Rectum (tissue), 1 donor: ENCODE data around the gene SVOPL.

DNA sequence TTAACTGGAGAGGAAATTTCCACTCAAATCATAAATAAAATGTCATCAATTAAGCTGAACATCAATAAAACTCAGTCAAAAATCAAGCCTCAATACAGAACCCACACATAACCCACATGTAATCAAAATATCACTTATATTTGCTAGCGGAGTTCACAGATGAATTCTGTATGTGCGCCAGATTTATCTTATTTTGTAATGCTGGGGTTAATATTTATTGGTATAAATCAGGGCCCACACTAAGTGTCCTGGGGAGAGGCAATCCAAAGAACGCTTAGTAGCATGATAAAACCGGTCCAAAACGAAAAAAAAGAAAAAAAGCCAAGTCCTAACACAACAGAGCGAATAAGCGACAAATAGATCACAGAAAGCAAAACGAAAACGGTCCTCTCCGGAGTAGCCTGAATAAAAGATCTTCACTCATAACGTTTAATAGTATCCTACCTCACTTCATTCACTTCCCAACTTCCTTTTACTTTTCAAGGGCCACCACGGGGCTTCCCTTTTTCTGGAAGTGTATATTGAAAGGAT is 1.2 kb downstream of the CNOT4 start:
- PRO-cap: no peak

DNA sequence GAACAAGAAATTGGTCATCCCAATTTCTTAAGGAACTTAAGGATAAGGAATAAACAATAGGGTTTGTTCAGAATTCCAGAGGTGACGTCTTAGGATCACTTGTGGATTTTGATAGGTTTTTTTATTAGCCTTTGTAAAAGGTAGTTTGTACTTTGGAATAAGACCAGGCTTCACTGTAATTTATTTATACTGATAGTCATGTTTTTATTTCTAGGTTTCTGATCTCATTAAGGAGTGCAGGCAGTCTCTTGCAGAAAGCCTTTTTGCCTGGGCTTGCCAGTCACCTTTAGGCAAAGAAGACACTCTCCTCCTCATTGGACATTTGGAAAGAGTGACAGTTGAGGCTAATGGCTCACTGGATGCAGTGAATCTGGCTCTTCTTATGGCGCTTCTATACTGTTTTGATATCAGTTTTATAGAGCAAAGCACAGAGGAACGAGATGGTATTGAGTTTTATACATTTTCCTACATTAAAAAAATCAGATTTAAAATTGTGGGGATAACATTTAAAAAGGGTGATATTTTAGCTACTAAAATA is 19.9 kb downstream of the NUP205 start:
- PRO-cap: no peak

- PRO-cap: no peak
Measured at GRCh38 chr7:135638422-135638901, 23.9 kb upstream of the STMP1 start.

- PRO-cap: no peak
Measured at GRCh38 chr7:135841849-135842048, 93.1 kb upstream of the FAM180A start.

- PRO-cap: no peak
Measured at GRCh38 chr7:136036870-136037373, 59.8 kb upstream of the MTPN start.

DNA sequence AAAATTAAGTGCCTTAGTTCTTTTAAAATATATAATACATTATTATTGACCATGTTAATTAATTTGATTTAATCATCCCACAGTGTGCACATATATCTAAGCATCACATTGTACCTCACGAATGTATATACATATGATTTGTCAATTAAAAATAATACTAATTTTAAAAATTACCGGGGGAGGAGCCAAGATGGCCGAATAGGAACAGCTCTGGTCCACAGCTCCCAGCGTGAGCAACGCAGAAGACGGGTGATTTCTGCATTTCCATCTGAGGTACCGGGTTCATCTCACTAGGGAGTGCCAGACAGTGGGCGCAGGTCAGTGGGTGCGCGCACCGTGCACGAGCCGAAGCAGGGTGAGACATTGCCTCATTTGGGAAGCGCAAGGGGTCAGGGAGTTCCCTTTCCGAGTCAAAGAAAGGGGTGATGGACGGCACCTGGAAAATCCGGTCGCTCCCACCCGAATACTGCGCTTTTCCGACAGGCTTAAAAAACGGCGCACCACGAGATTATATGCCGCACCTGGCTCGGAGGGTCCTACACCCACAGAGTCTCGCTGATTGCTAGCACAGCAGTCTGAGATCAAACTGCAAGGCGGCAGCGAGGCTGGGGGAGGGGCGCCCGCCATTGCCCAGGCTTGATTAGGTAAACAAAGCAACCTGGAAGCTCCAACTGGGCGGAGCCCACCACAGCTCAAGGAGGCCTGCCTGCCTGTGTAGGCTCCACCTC is 161.9 kb downstream of the PTN start:
- PRO-cap: no peak

DNA sequence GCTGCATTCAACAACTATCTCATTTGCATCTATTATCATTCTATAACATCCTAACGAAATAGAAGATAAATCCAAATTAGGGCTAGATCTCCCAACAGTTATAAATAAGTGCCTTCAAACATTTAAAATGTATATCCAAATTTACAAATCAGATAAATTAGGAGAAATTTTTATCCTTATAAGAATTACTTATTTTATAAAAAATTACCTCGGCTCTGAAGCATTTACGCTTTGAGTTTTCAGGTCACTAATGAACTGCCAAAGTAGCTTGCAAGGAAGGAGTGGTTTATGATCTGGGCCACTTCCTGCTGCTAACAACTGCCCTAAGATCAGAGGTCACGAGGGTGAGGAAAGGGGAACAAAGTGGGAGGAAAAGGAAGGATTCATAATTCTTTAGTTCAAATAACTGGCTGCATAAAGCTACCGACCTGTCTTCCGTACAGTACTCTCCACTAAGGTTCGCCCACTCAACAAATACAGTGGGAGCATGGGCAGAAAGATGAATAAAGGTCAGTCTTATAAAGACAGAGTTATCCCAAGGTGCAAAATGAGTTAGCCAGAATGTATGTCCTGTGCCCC is 66.1 kb downstream of the CREB3L2 start:
- PRO-cap: no peak

- PRO-cap: no peak
Measured at GRCh38 chr7:137955477-137955977, 46.4 kb downstream of the CREB3L2 start.

GRCh38 chr7:137975842-137976266 is 26.0 kb downstream of the CREB3L2 start:
- PRO-cap: no peak

- PRO-cap: no peak
Measured at GRCh38 chr7:137983591-137984182, 18.2 kb downstream of the CREB3L2 start.

DNA sequence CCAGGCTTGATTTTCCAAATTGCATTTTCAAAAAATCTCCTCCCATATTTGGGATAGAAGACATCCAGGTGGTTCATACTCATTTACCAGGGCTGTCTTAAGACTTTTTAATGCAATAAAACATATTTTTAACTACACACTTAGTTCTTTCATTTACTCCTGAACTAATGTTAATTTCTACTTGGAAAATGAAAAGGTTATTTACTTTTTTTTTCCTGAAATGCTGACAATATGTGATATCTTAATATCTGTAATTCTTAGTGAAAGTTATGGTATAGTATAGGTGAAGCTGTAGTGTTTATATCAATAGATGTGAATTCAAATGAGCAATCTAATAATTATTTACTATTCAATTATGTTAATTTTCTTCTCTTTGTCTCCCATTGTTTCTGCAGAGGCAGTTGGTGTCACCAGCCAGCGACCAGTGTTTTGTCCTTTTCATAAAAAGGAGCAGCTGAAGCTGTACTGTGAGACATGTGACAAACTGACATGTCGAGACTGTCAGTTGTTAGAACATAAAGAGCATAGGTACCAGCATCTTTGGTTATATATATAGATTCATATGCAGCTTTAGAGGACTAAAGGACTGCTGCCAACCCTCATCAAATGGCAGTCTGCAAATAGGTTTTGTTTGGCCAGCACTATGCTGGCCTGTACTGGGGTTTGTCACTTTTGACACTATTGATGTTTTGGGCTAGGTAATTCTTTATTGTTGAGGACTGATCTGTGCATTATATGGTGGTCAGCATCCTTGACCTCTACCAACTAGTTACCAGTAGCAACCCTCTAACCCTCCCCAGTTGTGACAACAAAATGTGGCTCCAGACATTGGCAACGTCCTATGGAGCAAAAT is 59.0 kb downstream of the TRIM24 start:
- PRO-cap: no peak

DNA sequence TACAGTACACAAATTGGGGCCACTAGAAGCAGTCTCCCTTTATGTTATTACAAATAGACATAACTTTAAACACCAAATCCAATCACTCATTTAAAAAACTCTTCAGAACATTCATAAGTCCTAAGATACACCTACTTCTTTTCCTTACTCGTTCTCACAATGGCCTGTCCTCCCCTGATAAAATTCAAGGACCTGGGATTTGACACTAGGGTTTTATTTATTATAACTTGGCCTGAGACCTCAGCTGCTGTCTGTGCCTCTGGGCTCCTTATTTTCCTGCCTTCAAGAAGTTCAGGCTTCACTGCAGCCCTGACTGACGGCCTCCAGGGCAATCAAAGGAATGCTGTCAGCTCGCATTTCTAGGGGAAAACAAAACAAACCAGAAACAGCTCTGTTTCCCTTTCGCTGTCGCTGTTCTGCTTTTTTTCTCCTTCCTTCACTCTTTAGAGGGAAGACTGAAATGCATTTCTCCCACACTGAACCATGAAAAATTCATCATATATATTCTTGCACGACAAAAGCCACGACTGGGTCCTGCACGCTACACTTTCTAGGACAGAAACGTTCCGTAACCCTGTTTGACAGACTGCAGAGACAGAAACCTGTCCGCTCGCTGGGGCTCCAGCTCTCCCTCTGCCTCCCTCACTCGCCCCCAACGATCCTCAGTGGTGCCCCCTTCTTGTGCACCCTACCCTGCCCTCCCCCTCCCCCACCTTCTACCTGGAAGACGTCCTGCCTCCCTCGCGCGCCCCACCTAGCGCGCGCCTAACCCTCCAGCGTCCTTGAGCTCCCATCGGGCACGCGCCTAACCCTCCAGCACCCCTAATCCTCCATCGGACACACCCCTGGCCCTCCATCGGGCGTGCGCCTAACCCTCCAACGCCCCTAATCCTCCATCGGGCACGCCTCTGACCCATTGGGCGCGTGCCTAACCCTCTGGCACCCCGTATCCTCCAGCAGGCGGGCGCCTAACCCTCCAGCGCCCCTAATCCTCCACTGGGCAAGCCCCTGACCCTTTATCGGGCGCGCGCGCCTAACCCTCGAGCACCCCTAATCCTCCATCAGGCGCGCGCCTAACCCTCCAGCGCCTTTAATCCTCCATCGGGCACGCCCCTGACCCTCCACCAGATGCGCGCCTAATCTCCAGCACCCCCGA is 37.3 kb downstream of the SVOPL start:
- PRO-cap: no peak

DNA sequence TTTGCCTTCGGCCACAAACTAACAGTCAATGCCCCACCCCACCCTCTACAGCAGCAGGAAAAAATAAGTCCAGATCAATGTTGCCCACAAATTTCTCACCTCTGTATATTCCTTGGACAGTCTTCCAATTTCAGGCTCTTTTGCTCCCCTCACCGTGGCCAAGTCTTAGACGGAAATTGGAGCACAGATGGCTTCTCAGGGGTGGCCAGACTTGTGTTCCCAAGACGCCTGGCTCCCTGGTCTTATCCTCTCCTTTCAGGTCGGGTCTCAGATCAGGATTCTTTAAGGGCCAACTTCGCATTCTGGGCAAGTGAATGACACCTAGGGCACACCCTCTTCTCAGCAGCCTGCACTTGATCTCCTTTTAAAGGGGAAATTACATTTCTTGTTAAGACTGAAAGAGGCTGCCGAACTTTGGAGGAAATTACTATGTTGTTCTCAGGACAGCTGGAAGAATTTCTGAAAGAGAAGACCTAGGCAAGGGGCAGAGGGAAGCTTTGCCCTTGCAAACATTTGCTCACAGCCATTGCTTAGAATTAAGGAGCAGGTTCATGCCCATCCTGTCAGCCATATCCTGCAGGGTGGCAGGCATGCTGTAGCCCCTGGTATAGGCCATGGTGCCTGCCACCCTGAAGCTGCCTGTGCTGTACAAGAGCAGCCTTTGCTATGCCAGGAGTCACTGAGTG is at the start of gene SVOPL:
SVOPL (minus strand) TSS at position 284 of the 686 bp plus-strand sequence.
- PRO-cap: no peak

- PRO-cap: no peak
Measured at GRCh38 chr7:139132906-139133264, 693 bp upstream of the TTC26 start.

DNA sequence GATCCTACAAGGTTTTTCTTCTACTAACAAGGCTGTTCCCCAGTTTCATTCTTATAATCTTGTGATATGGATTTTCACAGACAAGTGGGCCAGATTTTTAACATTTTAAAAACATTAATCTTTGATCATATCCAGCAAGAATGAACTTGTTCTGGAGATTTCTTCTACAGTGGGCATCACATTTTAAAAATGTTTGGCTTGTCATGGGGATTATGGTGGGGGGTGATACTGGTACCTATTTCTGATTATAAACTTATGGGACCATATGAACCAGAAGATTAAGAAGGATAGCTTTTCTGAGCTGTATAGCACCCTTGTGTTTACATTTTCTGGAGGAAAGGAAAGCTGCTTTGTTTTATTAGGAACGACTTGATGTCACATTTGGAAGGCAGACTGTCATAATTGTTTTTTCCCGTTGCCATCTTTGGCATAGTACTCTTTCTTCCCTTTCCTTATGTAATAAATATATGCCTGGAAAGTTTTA is 9.9 kb downstream of the LUC7L2 start:
- PRO-cap: no peak

GRCh38 chr7:139423399-139424358 is 59.8 kb downstream of the KLRG2 start:
- PRO-cap: no peak

DNA sequence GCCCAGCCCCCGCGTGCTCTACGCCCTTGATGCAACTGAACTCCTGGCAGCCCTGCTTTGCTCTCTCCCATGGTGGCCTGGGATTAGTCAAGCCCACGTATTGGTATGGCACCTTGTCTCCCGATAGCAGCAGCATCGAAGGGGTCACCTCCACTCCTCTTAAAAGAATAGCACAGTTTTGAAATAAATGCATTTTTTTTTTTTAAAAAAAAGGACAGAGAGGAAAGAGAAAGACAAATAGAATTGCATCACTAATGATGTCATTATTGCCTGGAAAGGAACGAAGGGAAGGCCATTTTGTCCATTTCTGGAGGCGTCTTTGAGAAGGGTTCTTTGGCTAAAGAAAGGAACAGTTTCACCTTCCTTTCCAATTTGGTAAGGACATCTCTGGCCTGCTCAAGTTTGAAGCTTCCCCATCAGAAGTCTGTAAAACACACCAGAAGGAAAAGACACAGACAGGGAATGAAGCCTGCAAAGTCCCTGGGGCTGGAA is 43.8 kb downstream of the CLEC2L start:
- PRO-cap: no peak

- PRO-cap: no peak
Measured at GRCh38 chr7:139681974-139682560, 95.7 kb downstream of the HIPK2 start.

DNA sequence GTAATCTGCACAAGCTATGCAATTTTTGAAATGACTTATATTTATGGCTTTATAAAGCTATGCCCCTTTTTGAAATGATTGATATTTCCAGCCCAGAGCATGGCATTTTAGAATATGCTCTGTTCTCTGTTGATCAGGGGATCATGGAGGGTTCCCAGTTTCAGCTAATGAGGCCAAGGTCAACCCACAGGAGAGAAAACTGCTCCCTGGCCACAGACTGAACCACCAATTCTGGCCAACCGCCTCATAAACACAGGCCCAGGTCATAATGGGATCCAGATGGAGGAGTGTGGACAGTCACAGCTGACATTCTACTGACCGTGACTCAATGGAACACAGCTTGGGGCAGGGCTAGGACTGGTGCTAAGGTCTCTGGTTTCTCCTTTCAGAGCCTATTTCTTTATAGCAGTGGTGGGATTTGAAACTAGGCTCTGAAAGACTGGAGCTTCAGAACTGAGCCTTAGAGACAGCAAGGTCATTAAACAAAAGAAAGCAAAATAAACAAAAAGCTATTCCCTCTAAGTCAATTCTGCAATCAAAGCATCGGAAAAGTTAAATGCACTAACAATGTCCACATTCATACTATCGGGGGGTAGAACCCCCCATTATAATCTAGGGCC is 68.3 kb downstream of the HIPK2 start:
- PRO-cap: no peak

- PRO-cap: unidirectional peak, plus-strand start at chr7:139732427
Measured at GRCh38 chr7:139732168-139732641, 45.6 kb downstream of the HIPK2 start.